ENCODE results near the genes ZNF513, GCKR and PLB1.

DNA sequence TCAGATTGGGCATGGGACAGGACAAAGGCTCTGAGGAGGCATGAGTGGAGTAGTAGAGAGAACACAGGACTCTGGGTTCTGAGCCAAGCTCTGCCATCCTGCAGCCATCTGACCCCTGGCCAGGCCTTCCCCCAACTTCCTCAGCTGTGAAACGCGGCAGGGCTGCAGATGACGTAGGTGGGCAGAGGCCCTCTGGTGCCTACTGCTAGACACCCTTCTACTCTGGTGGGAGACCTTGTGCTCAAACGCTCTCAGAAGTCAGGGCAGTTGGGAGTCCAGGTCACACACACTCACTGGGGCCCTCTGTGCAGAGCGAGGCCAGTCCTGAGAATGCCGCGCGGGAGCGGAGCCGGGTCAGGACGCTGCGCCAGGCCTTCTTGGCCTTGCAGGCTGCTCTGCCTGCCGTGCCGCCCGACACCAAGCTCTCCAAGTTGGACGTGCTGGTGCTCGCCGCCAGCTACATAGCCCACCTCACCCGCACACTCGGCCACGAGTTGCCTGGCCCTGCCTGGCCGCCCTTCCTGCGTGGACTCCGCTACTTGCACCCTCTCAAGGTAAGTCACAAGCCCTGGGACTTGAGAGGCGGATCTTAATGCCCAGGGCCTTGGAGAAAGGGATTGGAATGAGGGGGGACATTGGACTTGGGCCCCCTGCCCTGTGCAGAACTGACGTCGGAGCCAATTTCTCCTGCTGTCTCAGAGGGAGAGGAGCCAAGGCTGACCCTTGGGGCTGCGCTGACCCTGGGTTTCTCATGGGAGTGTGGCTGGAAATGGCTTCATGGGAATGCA lies 1.2 kb downstream of the TCF23 start:
- PRO-cap, 6 experiments = no peak in any of the 6 experiments
- RAMPAGE, long total RNA, 2 experiments = no peak in any of the 2 experiments
- RRBS = no CpG with 5 or more reads among the region's 28 CpGs

DNA sequence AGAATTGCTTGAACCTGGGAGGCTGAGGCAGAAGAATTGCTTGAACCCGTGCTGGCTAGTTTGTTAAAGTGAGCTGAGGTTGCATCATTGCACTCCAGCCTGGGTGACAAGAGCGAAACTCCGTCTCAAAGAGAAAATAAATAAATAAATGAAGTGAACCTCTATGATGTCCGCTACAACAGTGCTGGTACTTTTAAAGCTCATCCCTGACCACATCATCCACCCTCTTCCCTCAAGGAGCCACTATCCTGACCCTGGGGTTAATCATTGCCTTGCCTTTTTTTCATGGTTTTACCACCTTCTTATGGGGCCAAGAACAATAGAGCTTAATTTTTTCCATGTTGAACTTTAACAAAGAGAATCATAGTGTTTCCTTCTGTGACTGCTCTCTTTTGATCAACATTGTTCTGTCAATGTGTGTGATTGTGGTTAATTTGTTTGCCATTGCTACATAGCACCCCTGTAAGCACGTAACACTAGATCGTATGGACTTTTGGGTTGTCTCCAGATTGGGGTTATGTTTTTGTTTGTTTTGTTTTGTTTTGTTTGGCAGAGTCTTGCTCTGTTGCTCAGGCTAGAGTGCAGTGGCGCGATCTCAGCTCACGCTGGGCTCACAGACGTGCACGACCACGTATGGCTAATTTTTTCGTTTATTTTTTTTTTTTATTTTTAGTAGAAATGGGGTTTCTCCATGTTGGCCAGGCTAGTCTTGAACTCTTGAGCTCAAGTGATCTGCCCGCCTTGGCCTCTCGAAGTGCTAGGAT lies 17.0 kb upstream of the ATRAID start:
- PRO-cap, 6 experiments = no peak in any of the 6 experiments
- RAMPAGE, long total RNA, 2 experiments = no peak in any of the 2 experiments
- RRBS = no CpG with 5 or more reads among the region's 15 CpGs

GRCh38 chr2:27250033-27250530 lies 12.8 kb downstream of the SLC30A3 start:
- PRO-cap, 6 experiments = peak in 1 of 6 experiments; most common plus-strand start chr2:27250395 (in 1); most common minus-strand start chr2:27250305 (in 1)
- RAMPAGE, long total RNA, 2 experiments = no peak in any of the 2 experiments
- RRBS = 12% methylated on average over 10 of the region's 18 CpGs

DNA sequence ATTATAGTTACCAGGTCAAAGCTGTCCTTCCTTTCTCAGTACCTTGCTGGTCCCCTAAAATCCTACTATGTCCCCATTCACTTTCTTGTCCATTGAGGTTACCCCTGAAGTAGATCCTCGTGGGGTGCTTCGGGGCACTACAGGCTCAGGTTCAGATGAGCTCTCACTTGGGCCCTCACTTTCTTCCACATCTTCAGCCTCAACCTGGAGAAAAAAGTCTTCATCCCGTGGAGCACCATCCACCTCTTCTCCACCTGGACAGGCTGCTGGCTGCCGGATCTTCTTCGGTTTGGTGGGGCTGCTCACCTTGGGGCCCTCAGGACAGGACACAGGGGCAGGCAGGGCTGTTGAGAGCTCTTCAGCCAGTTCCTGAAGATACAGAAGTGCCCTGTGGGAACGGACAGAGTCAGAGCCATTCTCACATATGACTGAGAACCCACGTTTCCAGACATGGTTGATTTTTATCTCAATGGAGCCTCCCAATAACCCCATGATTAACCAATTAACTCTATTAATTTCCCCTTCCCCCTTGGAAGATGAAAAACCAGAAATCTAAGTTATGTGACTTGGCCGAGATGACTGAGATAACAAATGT lies 14.6 kb downstream of the GTF3C2 start:
- PRO-cap, 6 experiments = no peak in any of the 6 experiments
- RAMPAGE, long total RNA, 2 experiments = no peak in any of the 2 experiments
- RRBS = no CpG with 5 or more reads among the region's 8 CpGs

DNA sequence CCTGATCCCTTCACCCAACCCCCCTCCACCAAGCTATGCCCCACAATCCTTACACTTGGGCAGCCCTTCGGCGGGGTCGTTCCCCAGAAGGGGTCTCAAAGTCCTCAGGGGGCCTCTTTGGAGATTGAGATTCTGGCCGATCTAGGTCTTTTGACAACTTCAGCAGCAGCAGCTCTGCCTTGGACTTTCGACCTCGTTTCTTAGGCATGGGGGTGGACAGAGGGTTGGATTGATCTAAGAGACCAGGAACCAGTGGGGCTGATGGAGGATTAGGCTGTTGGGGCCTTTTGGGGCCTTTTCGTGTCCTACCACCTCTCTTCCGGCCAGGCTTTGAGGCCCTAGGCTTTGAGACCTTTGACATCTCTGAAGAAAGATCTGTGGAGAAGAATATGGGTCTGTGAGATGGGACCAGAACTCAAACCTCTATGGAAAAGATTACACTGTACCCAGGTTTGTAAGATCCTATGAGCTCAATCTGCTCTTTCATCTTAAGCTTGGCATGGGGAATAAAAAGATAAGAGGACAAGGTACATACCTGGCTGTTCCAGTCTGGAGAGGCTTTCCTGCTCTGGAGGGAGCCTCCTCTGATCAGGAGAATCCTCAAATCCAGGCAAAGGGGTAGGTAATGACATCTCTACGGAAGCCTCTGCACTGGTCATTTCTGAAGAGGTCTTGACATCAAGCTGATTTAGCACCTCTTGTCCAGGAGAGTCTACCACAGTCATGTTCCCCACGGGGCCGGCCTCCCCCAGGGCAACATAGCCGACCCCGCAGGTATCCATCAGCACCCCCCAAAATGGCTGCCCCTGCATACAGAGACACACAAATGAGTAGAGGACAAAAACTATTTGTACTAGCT lies 13.6 kb downstream of the GTF3C2 start:
- PRO-cap, 6 experiments = no peak in any of the 6 experiments
- RAMPAGE, long total RNA, 2 experiments = no peak in any of the 2 experiments
- RRBS = no CpG with 5 or more reads among the region's 13 CpGs

DNA sequence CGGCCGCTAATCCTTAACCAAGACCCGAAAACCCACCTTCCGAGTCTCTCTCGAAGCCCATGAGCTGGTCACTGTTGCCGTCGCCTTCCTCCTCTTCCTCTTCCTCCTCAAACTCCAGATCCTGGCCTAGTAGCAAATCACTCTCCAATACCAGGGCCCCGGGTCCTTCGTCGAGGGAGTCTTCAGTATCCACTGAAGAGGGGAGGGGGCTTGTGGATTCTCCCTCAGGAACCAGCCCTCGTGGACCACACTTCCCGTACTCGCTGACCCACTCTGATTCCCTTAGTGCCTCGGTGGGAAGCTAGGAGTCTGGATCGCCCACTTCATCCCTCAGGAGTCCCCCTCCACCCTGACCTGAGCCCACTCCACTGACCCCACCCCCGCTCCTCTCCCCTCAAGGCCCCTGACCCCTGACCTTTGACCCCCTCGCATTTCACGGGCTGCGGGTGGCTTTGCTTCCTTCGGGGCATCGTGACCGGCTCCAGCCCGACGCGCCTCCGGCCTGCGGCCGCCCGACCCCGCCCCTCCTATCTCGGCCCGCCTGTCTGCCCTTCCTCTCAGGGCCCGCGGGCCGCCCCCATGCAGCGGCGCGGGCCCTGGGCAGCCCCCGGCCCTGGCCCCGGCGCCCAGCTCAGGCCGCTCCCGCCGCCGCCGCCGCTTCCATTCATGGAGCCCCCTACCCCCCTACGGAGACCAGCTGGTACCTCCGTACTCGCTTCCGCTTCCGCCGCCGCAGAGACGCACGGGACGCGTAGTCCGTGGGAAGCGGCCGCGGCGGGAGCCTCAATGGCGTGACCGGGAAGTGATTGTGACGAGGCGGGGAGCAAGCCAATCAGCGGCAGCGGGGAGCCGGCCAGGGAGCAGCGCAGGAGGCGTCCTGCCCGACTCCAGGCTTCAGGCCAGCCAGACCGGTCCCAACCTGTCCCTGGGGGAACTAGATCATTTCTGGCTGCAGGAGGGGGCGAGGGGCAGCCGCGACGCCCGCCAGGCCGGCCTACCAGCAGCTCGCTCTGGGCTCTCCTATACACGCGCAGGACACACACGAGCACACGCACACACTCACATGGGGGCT lies at the start of gene ZNF513:
Gene ZNF513 (minus strand): TSS at position 678 of the 1,072 bp plus-strand sequence.
- PRO-cap, 6 experiments = peak in 6 of 6 experiments; most common plus-strand start position 831 of the sequence (in 6); most common minus-strand start position 668 of the sequence (in 4)
- RAMPAGE, long total RNA, 2 experiments = no peak in any of the 2 experiments
- RRBS = 3% methylated on average over 25 of the region's 85 CpGs

GRCh38 chr2:27496063-27496952 lies at the start of gene GCKR:
Gene GCKR, plus strand, starts transcription at chr2:27496839.
- PRO-cap, 6 experiments = no peak in any of the 6 experiments
- RAMPAGE, long total RNA, 2 experiments = no peak in any of the 2 experiments
- RRBS = no CpG with 5 or more reads among the region's 9 CpGs

DNA sequence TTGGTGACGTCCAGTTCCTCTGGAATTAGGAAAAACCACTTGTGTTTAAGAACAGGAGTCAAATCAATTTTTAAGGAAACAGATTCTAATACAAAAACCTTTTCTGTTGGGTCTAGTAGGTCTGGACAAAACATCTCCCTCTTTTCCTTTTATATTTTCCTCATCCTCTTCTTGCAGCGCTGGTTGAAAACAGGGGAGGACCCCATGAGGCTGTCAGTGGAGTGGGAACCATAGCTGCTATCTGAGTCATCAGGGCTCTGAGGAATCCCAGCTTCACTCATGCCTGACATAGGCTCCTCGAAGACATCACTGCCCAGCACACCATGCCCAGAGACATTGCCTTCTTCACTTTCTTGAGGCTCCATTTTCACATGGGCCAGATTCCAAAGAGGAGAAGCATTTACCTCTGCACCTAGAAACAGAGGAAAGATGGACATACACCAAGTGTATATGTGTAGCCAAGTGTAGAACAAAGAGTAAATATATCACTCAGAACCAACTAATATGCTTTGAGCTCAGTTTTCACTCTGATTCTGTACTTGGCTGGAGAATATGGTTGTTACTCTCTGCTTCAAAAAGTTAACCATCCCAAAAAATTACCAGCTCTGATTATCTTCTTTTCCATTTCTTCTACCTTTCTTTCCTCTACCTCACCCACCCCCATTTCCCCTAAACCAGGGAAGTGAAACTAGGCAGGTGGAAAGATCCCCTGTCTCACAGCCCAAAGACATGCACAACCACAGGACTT lies 9.9 kb downstream of the SUPT7L start:
- PRO-cap, 6 experiments = no peak in any of the 6 experiments
- RAMPAGE, long total RNA, 2 experiments = no peak in any of the 2 experiments
- RRBS = no CpG with 5 or more reads among the region's 3 CpGs

DNA sequence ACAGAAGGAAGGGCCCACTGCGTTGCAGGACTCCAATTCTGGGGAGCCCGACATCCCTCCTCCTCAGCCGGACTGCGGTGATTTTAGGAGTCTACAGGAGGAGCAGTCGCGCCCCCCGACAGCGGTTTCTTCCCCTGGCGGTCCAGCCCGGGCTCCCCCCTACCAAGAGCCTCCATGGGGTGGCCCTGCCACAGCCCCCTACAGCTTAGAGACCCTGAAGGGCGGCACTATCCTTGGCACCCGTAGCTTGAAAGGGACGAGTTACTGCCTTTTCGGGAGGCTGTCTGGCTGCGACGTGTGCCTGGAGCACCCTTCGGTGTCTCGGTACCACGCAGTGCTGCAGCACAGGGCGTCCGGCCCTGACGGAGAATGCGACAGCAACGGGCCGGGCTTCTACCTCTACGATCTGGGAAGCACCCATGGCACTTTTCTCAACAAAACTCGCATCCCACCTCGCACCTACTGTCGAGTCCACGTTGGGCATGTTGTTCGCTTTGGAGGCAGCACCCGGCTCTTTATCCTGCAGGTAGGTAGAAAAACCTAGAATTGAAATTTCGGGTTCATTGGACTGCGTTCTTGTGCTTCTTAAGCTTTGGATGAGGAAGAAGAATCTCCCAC lies 472 bp downstream of the SLC4A1AP start:
- PRO-cap, 6 experiments = no peak in any of the 6 experiments
- RAMPAGE, long total RNA, 2 experiments = no peak in any of the 2 experiments
- RRBS = 7% methylated on average over 12 of the region's 34 CpGs

DNA sequence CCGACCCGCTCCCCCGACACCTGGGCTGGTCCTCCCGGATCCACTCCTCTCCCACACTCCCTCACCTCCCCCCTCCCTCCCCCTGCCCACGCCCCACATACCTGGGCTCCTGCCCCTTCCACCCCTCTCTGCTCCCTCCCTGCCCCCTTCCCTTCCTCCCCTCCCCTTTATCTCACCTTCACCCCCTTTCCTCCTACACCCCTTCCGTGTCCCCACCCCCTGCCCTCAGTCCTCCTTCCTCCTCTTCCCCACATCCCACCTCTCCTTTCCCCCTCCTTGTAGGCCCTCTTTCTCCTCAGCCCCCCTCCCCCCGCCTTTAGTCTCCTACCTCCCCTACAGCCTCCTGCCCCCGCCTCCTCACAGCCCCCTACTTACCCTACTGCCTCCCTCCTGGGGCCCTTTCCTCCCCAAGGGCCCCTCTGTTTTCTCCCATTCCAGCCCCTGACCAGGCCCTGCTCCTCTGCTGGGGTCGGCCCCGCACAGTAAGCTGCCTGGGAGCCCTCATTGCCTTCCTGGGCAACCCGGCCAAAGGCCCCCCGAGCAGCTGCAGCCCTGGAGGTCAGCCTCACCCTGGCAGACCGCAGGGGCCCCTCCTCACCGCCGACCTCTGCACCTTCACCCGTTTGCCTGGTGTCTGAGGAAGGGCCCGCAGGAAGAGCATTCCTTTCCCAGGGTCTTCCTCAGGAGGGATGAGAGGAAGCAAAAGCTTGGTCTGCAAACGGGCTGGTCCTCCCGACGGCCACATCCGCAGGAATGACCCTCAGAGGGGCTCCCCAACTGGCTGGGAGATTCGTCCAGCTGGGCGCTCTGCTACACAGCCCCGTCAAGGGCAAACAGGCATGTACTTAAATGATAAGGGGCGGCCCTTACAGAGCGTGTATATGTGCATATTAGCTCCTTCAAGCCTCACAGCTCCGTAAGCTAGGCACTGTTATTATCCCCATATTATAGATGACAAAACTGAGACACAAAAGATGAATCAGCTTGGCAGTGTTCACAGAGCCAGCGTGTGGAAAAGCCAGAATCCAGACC lies 52.5 kb downstream of the SLC4A1AP start:
- PRO-cap, 6 experiments = peak in 6 of 6 experiments; most common plus-strand start position 228 of the sequence (in 4); most common minus-strand start position 819 of the sequence (in 2)
- RAMPAGE, long total RNA, 2 experiments = start-site peak on the plus strand in 1 of 2 experiments, centred at positions 542 to 901 of the sequence, 18 to 26 reads per replicate
- RRBS = no CpG with 5 or more reads among the region's 28 CpGs

- PRO-cap, 6 experiments = peak in 4 of 6 experiments; most common plus-strand start chr2:27723544 (in 2)
- RAMPAGE, long total RNA, 2 experiments = no peak in any of the 2 experiments
- RRBS = 0% methylated on average over 1 of the region's 7 CpGs
Measured at GRCh38 chr2:27723289-27723677, 48.2 kb upstream of the MRPL33 start.

GRCh38 chr2:27920512-27920978 lies 30.0 kb downstream of the BABAM2 start:
- PRO-cap, 6 experiments = peak in 2 of 6 experiments; most common plus-strand start chr2:27920745 (in 2); most common minus-strand start chr2:27920639 (in 2)
- RAMPAGE, long total RNA, 2 experiments = no peak in any of the 2 experiments
- RRBS = no CpG with 5 or more reads among the region's 2 CpGs

DNA sequence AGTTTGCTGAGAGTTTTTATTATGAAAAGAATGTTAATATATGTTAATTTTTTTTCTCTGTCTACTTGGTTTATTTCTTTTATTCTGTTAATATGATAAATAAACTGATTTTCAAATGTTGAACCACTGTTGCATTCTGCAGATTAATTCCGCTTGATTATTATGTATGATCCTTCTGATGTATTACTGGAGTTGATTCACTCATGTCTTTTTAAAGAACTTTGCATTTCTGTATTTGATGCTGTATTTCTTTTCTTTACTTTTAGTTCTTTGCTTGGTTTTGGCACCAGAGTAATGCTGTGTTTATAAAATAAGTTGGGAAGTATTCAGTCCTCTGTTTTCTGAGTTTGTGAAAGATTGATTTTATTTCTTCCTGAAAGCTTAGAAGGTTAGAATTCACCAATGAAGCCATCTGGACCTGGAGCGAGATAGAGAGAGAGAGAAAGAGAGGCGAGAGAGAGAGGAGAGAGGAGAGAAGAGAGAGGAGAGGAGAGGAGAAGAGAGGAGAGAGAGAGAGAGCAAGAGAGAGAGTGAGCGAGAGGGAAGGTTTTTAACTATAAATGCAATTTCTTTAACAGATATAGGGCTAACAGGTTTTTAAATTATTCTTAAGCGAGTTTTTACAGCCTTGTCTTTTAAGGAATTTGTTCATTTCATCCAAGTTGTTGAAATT lies 55.8 kb downstream of the BABAM2 start:
- PRO-cap, 6 experiments = no peak in any of the 6 experiments
- RAMPAGE, long total RNA, 2 experiments = no peak in any of the 2 experiments
- RRBS = no CpG with 5 or more reads among the region's 5 CpGs

- PRO-cap, 6 experiments = peak in 6 of 6 experiments; most common plus-strand start chr2:28390676 (in 6); most common minus-strand start chr2:28390689 (in 6)
- RAMPAGE, long total RNA, 2 experiments = no peak in any of the 2 experiments
- RRBS = 1% methylated on average over 2 of the region's 53 CpGs
Measured at GRCh38 chr2:28390514-28391187, 2.0 kb upstream of the FOSL2 start.

- PRO-cap, 6 experiments = no peak in any of the 6 experiments
- RAMPAGE, long total RNA, 2 experiments = no peak in any of the 2 experiments
- RRBS = no CpG with 5 or more reads among the region's 6 CpGs
Measured at GRCh38 chr2:28419313-28420222, 26.9 kb downstream of the FOSL2 start.

GRCh38 chr2:28437096-28437994 lies 44.7 kb downstream of the FOSL2 start:
- PRO-cap, 6 experiments = no peak in any of the 6 experiments
- RAMPAGE, long total RNA, 2 experiments = no peak in any of the 2 experiments
- RRBS = no CpG with 5 or more reads among the region's 22 CpGs

- PRO-cap, 6 experiments = no peak in any of the 6 experiments
- RAMPAGE, long total RNA, 2 experiments = no peak in any of the 2 experiments
- RRBS = no CpG with 5 or more reads among the region's 5 CpGs
Measured at GRCh38 chr2:28444946-28445517, 50.8 kb upstream of the PLB1 start.

DNA sequence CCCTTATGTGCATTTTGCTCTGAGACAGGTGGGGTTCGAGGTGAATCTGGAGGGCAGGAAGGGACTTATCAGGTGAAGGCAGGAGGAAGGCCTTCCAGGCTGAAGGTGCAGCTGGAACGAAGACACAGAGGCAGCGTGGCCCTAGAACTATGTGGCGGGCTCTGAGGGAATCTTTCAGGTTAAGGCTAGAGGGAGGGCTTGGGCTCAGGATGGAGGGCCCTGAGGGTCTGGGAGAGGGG lies 24.9 kb upstream of the PLB1 start:
- PRO-cap, 6 experiments = no peak in any of the 6 experiments
- RAMPAGE, long total RNA, 2 experiments = no peak in any of the 2 experiments
- RRBS = no CpG with 5 or more reads among the region's 4 CpGs

- PRO-cap, 6 experiments = no peak in any of the 6 experiments
- RAMPAGE, long total RNA, 2 experiments = no peak in any of the 2 experiments
- RRBS = no CpG with 5 or more reads among the region's 5 CpGs
Measured at GRCh38 chr2:28488323-28488789, 7.5 kb upstream of the PLB1 start.

GRCh38 chr2:28495709-28496398 lies at the start of gene PLB1:
Gene PLB1, plus strand, starts transcription at chr2:28496060.
- PRO-cap, 6 experiments = no peak in any of the 6 experiments
- RAMPAGE, long total RNA, 2 experiments = no peak in any of the 2 experiments
- RRBS = 100% methylated on average over 2 of the region's 15 CpGs